Aortic smooth muscle cell (primary cell): Measurements from ENCODE around the genes KCNIP4, PPARGC1A and CCDC149.

- RRBS: 2% methylated on average over 43 of the region's 107 CpGs
Measured at GRCh38 chr4:21948281-21949375, at the start of gene KCNIP4. Gene KCNIP4 (minus strand): TSS chr4:21948772.

DNA sequence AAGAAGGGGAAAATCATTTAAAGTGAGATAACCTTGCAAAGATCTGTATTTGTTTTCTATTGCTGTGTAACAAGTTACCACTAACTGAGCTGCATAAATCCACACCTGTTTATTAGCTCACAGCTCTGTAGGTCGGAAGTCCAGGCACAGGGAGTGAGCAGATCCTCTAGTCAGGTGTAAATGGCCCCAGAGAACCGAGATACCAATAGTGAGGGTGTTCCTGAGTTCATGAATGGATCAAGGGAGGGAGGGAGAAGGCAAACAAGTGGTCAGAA is 25.2 kb downstream of the ADGRA3 start:
- RRBS: no CpG with 5 or more reads among the region's 2 CpGs

DNA sequence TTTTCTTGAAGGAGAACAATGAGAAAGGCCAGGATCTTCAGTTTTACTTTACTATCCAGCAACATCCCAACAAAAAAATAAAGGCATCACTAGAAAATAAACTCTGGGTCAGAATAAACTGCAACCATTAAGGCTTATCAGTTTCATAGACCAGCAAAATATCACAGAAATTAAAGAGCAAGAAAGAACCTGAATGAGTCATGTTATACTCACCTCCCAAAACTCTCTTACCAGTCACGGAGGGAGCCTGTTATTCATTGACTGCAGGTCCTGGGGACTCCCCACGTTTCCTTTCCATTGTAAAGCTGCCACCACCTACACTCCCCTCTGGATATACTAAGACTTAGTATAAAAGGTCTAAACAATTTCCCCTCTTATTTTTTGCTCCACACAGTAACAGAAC is 14.5 kb downstream of the ADGRA3 start:
- RRBS: no CpG with 5 or more reads among the region's 2 CpGs

GRCh38 chr4:23874247-23874994 is 15.4 kb downstream of the PPARGC1A start:
- RRBS: no CpG with 5 or more reads among the region's 5 CpGs

DNA sequence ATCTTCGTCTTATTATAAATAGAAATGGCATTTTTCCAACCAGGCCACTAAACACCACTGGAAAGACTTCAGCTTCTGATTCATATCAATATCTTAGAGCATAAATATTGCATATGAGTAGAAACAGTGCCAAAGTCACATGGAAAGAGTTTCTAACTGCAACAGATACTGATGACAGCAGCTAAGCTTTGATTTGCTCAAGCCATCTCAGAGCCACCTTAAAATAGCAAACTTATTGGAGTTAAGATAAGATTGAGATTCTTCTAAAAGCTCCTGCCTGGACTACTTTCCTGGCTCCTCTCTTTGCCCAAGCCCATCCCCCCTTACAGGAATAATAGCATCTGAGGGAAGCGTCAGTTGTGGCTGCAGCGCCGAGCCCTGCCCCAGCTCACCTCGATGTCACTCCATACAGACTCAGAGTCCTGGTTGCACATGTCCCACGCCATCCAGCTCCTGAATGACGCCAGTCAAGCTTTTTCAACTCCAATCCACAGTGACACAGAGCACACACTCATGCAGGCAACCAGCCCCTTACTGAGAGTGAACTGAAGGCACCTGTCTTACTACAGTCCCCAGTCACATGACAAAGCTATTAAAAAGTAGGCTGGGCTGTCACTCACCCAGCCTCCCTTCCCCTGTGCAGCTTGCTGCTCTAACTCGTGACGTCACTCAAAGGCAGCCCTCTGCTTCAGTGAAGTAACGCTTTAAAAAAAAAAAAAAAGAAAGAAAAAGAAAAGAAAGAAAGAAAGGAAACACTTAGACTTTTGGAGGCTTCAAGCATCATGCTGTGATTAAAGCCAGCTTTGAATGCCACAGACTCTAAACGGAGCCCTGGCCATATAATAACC is at the start of gene PPARGC1A:
PPARGC1A (minus strand) TSS at position 536 of the 848 bp plus-strand sequence.
- RRBS: no CpG with 5 or more reads among the region's 11 CpGs

DNA sequence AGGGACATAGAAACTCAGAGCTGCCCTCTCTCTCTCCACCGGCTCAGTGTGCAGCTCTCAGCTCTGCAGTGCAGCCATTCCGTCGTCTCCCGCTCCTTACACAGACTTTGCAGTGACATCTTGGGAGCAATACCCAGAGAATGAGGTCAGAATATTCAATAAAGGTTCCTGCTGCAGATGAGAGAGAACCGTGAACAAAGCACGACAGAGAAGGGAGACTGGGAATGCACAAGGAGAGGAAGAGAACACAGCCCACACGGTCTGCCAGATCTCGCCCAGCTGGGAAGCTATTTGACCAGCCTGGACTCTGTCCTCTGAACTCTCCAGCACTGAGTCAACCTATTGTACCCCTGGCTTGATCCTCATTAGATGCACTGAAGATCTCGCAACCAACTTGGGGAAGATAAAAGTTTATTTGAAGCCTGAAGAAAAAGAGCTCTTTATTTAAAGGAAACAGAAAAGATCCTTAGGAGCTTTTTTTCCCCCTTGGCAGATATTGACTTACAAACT is 118.1 kb upstream of the PPARGC1A start:
- RRBS: no CpG with 5 or more reads among the region's 9 CpGs

- RRBS: no CpG with 5 or more reads among the region's 12 CpGs
Measured at GRCh38 chr4:24067512-24068333, 177.9 kb upstream of the PPARGC1A start.

DNA sequence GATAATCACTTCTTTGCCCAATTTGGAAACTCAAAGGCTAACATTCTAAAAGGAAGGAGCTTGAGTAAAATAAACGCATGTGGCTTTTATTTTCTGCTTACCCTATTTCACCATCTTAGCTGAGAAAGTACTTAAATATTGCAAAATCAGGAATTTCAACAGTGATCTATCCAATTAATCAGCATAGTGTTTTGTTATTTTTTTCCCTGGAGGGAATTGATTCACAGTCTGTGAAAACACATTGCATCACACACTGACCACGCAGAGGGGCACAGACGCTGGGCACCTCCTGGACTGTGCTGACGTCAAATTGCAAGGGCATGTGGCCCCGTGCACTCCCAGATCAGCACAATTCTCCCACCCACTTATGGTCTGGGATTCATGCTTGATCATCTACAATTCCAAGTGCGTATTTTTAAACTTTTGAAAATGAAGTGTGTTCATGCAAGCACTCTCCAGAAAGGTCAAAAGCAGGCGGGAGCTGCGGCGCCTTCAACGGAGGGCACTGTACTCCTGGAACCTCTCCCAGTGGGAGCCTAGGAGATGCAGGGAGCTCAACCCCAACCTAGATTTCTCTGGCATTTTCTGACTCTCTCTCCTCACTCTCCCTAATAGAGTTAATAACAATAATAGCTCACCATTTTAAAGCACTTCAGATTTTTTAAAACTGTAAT is 320.6 kb upstream of the PPARGC1A start:
- RRBS: no CpG with 5 or more reads among the region's 10 CpGs

GRCh38 chr4:24730531-24731112 is 64.8 kb upstream of the SOD3 start:
- RRBS: no CpG with 5 or more reads among the region's 15 CpGs

DNA sequence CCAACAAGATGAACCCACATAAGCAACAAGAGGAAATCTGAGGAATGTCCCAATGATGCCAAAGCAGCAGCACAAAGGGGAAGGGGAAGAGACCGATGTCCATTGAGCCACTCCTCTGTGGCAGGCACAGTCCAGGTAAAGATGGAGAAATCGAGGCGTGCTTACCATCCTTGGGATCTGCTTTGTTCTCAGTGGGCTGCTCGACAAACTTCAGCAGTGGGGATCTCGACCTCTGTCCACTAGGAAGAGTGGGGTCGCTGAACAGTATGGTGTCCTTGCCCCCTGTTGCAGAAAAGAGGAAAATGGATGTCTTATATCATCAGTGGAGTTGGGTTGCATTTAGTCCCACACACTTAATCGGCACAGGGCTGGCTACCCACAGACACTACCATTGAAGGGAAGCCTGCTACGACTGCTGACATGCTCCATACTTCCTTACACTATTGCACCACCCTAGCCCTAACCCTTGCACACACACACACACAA is 24.4 kb downstream of the SOD3 start:
- RRBS: no CpG with 5 or more reads among the region's 8 CpGs

GRCh38 chr4:24912007-24913230 is at the start of gene CCDC149:
Gene CCDC149 (minus strand): TSS chr4:24913042.
- RRBS: 2% methylated on average over 44 of the region's 110 CpGs

DNA sequence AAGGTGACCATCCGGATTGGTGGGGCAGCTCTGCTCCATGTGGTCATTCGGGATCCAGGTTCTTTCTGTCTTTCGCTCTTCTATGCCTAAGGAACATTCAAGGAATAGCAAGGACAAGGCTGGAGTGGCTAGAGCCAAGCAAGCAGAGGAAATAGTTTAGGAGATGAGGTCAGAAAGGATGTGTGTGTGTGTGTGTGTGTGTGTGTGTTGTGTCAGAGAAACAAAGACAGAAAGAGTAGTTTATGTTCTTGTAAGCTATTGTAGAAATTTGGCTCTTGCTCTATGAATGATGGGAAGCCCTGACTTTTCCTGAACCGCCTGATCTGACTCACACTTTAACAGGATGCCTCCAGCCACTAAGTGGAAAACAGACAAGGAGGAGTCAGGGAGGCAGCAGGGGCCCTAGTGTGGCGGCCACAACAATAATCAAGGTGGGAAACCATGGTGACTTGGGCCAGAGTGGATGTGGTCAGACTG is 39.7 kb downstream of the LGI2 start:
- RRBS: no CpG with 5 or more reads among the region's 5 CpGs

- RRBS: 2% methylated on average over 19 of the region's 38 CpGs
Measured at GRCh38 chr4:25234426-25235096, 728 bp downstream of the PI4K2B start.

- RRBS: no CpG with 5 or more reads among the region's 3 CpGs
Measured at GRCh38 chr4:25440397-25440677, 63.3 kb downstream of the ANAPC4 start.

DNA sequence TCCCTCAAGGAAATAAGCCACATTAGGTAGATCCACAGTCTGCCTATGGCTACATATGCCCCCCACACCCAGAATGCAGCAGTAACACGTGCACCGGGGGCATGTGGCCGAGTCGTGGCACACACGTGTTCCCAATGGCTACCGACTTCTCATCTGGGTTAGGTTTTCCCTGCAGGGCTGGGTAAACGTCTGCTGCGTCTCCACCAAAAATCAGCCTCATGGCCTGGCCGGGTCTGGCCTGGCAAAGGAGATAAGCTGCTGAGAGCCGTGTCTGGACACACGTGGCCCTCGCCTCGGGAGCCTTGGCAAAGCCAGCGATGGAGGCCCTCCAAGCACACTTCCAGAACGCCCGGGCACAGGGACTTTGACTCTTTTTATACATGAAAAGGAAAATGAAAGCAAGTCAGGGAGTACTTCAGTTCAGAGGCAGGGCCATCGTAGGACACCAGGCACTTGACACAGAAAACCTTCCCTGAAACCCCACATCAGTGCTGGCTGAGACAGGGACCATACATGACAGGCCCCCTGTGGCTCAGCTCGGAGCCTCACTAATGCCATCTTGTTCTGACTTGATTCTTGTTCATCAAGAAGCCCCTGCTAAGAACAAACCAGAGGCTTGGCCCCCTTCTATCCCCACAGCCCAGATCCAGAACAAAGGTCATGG is 19.1 kb downstream of the SEL1L3 start:
- RRBS: 37% methylated on average over 3 of the region's 18 CpGs

GRCh38 chr4:25847245-25847605 is 15.6 kb downstream of the SEL1L3 start:
- RRBS: no CpG with 5 or more reads among the region's 5 CpGs

DNA sequence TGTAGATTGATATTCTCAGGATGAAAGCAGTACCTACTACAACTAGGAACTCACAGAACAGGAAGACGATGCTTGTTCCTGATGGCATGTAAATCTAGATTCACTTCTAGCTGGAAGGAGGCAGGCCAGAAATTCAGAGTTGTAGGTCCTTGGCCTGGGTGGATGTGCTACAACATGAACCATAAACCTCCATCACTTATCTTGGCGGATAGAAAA is 9.3 kb upstream of the SMIM20 start:
- RRBS: no CpG with 5 or more reads among the region's 2 CpGs

- RRBS: no CpG with 5 or more reads among the region's 6 CpGs
Measured at GRCh38 chr4:25919697-25920204, 5.7 kb downstream of the SMIM20 start.

DNA sequence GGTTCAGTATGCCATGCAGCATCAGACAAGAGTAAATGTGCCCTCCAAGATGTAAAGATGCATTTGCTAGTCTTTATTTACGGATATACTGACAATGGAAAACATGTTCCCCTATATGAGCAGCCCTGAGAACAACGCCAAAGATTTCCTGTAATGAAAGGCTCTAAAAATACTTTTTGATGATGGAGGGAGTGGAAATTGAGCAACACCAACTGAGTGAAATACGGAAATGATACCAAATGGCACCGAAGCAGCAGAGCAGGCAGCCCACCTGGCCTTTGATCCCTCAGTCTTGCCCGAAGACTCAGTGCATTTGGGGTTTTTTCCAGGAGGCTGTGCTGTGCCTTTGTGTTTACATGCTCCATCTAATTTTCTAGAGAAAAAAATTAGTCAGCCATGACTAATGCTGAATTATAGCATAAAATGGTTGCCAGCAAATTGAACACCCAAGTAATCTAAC is 169.9 kb upstream of the RBPJ start:
- RRBS: no CpG with 5 or more reads among the region's 5 CpGs

- RRBS: no CpG with 5 or more reads among the region's 6 CpGs
Measured at GRCh38 chr4:26341567-26342180, 20.9 kb downstream of the RBPJ start.